Trachea (tissue), 1 donor: ENCODE measurements around a stretch of chr12.

- PRO-cap = no peak
Observed at GRCh38 chr12:210850-211490, 3.0 kb downstream of the SLC6A12 start.

GRCh38 chr12:212209-212519, 1.8 kb downstream of the SLC6A12 start:
- PRO-cap = no peak

DNA sequence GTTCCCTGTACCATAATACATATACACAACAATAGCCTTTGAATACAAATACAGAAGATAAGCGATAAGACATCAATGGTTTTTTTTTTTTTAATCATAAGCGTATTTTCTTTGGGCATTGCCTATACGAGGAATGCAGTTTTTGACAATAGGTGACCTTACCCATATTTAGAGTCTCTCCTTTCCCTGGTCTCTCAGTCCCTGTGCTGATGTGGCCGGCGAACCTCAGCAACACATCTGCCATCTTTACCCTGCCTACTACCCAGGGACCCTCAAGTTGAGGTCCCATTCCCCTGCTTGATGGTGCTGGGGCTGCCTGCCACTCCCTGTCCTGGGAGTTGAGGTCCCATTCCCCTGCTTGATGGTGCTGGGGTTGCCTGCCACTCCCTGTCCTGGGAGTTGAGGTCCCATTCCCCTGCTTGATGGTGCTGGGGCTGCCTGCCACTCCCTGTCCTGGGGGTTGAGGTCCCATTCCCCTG, 5.7 kb downstream of the B4GALNT3 start:
- PRO-cap = no peak

GRCh38 chr12:561772-562524, 101.3 kb downstream of the NINJ2 start:
- PRO-cap = no peak

- PRO-cap = unidirectional peak, minus-strand start at chr12:571631
Observed at GRCh38 chr12:571447-572474, 91.5 kb downstream of the NINJ2 start.

DNA sequence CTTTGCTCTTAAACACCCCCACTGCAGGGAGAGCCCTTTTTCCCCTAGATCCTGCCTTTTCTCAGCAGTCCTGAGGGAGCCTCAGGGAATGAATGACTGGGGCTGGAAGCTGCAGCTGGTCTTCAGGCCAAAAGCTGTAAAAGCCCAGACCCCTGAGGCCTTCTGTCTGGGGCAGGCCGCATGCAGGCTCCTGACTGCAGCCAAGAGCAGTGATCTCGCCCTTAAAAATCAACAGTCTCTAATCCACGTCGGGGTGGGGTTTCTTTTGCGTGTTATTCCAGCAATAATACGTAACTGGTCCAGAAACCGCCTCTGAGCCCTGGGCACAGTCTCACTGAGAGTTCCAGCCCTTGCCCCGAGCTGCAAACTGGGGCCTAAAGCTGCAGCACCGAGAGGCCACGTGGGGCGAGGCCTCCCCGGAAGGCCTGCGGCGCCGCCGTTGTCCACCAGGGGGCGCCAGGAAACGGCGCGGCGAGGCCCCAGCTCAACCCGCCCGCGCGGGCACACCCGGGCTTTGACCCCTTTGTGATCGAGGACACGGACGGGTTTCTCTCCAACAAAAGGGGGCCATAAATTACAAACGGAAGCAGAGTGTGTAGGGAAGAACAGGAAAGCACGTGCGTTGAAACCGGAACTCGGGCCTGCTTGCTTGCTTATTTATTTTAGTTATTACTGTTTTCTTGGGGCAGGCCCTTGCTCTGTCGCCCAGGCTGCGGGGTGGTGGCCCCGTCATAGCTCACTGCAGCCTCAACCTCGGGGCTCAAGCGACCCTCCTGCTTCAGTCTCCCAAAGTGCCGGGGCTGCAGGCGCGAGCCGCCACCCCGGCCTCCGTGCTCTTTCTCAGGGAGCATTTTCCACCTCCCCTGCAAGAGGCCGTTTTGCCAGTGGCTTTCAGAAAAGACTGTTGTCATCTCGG, 87.2 kb downstream of the NINJ2 start:
- PRO-cap = unidirectional peak, plus-strand start at position 67 of the sequence

GRCh38 chr12:581231-581900, 81.9 kb downstream of the NINJ2 start:
- PRO-cap = no peak

GRCh38 chr12:611159-611487, 52.1 kb downstream of the NINJ2 start:
- PRO-cap = no peak

- PRO-cap = unidirectional peak, minus-strand start at chr12:617724
Observed at GRCh38 chr12:617191-618143, 45.8 kb downstream of the NINJ2 start.

- PRO-cap = no peak
Observed at GRCh38 chr12:877969-878434, 71.5 kb downstream of the RAD52 start.

DNA sequence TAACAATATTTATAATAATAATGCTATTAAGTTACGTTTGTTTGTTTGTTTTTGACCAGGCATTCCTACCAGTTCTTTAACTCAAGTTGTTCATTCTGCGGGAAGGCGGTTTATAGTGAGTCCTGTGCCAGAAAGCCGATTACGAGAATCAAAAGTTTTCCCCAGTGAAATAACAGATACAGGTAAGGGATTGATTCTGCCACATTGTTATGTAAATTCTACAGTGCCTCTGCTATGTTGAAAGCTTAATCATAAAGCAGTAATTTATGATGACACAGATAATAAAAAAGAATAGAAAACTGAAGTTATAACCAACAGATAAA, 65.5 kb downstream of the RAD52 start:
- PRO-cap = no peak

GRCh38 chr12:908462-909600, 40.7 kb downstream of the RAD52 start:
- PRO-cap = no peak

DNA sequence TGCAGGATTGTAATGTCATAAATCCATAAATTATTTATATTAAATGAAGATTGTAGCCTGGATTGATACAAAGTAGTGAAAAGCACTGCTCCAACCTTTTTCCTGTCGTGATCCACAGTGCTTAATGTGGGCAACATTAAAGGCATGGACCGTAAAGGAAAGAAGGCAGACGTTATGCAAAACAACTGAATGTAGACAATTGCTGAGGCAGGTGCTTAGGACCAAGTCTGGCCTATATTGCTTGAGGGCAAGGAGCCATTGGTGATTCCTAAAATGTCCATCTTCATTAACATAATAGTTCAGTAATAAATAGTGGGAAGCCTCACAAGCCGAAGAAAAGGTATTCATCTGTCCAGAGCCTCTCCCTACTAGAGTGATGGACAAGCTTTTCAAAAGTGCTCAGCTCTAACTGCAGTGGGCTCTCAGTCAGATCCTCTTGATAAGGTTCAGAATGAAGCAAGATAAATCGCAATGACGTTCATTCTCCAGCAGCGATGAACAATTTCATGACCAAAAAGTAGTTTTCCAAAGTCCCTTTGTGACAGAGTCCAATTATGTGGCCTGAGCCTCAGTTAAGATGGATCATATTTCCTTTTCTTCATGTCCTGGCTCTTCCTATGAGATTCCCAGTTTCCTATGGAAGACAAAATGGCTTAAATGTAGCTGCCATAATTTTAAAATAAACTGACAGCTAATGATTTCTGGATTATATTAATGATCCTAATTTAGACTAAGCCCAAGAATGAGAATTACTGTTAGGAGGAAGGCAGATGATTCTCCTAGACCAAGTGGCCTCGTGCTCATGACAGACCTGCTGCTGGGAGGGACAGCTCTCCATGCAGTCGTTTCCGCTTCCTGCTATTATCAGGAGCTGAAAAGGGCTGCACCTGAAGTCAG, 36.4 kb downstream of the RAD52 start:
- PRO-cap = no peak

- PRO-cap = unidirectional peak, plus-strand start at chr12:990093
Observed at GRCh38 chr12:989662-990204, 1.3 kb upstream of the ERC1 start.

- PRO-cap = no peak
Observed at GRCh38 chr12:1110134-1110459, 119.1 kb downstream of the ERC1 start.

DNA sequence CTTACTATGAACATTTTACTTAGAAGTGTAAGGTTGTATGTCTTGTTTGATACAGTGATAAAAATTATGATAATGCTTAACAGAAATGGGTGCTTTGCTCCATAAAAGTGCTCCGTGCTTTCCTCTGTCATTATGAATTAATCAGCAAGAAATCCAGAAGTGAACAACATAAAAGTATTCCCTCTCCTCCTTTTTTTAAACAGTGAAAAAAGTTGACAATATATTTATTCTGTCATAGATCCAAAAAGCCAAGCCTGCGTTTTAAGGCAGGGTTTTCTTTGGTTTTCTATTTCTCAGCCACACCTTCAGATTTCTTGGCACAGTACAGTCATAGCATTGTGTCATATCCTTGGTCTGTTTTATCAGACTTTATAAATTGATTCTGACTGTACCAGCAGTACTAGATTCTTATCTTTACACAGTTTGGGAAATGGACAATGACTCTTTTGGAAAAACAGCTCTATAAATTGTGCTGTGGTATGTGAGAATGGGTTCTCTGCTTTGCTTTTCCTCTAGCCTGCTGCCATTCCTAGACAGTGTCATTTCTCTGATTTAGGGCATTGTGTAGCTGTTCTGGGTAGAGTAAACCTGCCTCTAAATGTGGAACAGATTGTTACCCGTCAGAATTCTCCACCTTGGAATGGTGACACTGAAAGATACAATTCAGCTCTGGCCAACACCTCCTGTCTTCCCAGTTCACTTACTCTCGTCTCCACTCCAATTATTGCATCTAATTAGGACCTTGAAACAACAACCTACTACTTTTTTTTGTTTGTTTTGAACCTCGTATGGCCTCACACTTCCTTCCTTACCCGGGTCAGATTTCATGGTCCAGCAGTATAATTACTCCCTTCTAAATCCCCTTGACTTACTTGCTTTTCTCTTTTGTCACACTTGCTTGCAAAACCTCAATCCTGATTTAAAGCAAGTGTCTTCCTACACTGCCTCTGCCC, 226.2 kb downstream of the ERC1 start:
- PRO-cap = unidirectional peak, minus-strand start at position 143 of the sequence

GRCh38 chr12:1277884-1278452, 286.9 kb downstream of the ERC1 start:
- PRO-cap = no peak

GRCh38 chr12:1289786-1290308, 298.8 kb downstream of the ERC1 start:
- PRO-cap = unidirectional peak, minus-strand start at chr12:1289937

DNA sequence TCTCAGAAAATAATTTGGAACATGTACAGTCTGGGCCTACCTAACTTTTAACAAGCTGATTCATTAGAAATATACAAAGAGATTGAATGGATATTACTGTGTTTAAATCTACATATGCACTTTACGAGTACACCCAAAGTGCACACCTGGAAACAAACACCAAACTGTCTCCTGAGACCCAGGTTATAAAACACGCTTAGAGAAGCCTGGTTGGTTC, 209.6 kb downstream of the FBXL14 start:
- PRO-cap = no peak

GRCh38 chr12:1529586-1530634, 64.5 kb downstream of the FBXL14 start:
- PRO-cap = bidirectional peak, plus-strand start at chr12:1530357, minus-strand start at chr12:1530241